Amniotic epithelial cell (primary cell): ENCODE results near the genes UNC13B, MSMP, FAM221B and RECK.

- RRBS, result no CpG with 5 or more reads among the region's 9 CpGs
These were observed 753 bp downstream of the FANCG start for GRCh38 chr9:35078975-35079402.

- RRBS, result no CpG with 5 or more reads among the region's 3 CpGs
These were observed 5.3 kb downstream of the ATOSB start for GRCh38 chr9:35110368-35110852.

- RRBS, result 7% methylated on average over 4 of the region's 12 CpGs
These were observed 674 bp downstream of the ATOSB start for GRCh38 chr9:35114775-35115600.

DNA sequence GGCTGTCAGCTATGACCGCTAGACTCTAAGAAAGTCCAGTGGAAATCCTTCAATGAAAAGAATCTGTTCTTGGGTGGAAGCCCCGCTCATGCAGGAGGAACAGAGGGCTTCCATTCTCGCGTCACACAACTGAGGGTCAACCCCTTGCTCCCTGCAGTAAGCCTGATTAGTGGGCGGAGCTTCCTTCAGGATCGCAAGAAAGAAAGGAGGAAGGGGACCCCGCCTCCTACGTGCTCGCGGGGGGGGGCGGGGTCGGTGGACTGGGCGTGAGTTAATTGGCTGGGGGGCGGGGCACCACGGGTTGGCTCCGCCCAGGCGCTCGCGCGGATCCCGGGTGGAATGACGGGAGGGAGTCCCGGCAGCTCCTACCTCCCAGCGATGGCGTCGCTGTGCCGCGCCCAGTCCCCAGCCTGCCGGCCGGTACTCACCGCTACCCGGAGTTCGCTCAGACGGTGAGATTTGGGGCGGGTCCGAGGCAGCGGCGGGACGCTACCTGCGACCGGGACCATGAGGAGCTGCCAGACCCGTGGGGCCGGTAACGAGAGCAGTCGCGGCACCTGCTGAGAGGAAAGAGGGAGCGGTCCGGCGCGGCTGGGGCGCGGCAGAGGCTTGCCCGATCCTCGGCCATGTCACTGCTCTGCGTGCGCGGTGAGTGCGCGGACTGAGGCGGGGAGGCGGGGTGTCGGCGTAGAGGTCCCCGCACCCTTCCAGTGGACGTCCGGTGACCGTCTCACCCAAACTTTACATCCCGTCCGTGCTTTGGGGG lies at the start of gene UNC13B:
TSS of gene UNC13B (plus strand) at position 352 of the 766 bp plus-strand sequence.
- RRBS, result 2% methylated on average over 23 of the region's 69 CpGs

GRCh38 chr9:35300368-35300801 lies 138.6 kb downstream of the UNC13B start:
- RRBS, result no CpG with 5 or more reads among the region's 2 CpGs

- RRBS, result no CpG with 5 or more reads among the region's 5 CpGs
These were observed 148.5 kb downstream of the UNC13B start for GRCh38 chr9:35310415-35310656.

- RRBS, result 100% methylated on average over 2 of the region's 12 CpGs
These were observed 761 bp downstream of the FAM166B start for GRCh38 chr9:35562843-35563390.

GRCh38 chr9:35607731-35608680 lies 2.9 kb downstream of the TESK1 start:
- RRBS, result no CpG with 5 or more reads among the region's 14 CpGs

GRCh38 chr9:35638841-35639069 lies 12.0 kb downstream of the SIT1 start:
- RRBS, result no CpG with 5 or more reads among the region's 6 CpGs

GRCh38 chr9:35660433-35661688 lies 2.8 kb downstream of the CCDC107 start:
- RRBS, result no CpG with 5 or more reads among the region's 16 CpGs

GRCh38 chr9:35664098-35664857 lies 717 bp downstream of the ARHGEF39 start:
- RRBS, result no CpG with 5 or more reads among the region's 10 CpGs

DNA sequence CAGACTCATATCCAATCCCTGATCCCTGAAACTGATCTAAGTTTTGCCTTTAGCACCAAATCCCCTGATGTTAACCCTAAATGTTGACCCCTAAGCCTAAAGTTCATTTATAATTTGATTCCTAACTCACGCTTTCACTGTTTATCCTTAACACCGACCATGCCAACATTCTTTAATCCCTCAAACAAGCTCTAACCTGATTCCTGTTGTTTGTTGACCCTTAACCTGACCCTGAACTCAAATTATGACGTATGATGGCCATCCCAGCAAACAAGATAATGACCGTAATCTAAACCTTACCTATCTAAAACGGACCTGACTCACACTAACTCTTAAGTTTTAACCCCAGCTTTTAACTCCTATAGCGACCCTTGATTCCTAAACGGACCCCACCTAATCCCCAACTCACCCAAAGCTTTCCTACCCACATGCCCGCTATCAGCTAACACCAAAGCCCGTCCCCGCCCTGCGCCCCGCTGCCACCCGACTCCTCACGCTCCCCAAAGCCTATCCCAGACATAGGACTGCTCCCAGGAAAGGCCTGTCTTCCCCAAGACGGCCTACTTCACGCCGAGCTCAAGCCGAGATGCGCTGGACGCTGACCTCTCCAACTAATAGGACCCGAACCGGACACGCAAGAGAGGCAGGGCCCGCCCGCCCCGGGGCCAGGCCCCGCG lies 499 bp downstream of the TLN1 start:
- RRBS, result 2% methylated on average over 3 of the region's 28 CpGs

- RRBS, result no CpG with 5 or more reads among the region's 6 CpGs
These were observed at the start of gene MSMP for GRCh38 chr9:35754114-35754720. MSMP (minus strand) TSS chr9:35754276.

DNA sequence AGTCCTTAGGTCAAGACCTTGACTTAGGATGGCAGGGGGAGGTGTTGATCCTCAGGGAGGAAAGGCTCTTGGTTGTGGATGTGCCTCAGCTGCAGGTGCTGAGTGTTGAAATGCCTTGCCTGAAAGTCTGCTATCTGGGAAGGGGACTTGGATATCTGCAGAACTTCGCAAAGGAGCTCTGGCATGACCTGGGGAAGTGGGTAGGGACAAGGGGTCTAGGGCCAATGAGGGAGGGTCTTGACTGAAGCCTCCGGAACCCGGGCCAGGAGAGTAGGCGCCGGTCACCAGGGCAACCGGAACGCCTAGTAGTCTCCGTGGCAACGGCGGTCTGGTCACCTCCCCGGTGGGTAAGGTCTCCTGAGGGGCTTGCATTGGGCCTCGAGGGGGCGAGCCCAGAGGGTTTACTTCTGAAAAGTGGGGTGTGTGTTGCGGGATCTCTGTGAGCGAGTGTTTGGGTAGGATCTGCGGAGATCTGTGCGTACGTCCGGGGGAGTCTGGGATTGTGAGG lies at the start of gene FAM221B:
TSS of gene FAM221B (minus strand) at position 243 of the 508 bp plus-strand sequence.
- RRBS, result 1% methylated on average over 6 of the region's 19 CpGs

DNA sequence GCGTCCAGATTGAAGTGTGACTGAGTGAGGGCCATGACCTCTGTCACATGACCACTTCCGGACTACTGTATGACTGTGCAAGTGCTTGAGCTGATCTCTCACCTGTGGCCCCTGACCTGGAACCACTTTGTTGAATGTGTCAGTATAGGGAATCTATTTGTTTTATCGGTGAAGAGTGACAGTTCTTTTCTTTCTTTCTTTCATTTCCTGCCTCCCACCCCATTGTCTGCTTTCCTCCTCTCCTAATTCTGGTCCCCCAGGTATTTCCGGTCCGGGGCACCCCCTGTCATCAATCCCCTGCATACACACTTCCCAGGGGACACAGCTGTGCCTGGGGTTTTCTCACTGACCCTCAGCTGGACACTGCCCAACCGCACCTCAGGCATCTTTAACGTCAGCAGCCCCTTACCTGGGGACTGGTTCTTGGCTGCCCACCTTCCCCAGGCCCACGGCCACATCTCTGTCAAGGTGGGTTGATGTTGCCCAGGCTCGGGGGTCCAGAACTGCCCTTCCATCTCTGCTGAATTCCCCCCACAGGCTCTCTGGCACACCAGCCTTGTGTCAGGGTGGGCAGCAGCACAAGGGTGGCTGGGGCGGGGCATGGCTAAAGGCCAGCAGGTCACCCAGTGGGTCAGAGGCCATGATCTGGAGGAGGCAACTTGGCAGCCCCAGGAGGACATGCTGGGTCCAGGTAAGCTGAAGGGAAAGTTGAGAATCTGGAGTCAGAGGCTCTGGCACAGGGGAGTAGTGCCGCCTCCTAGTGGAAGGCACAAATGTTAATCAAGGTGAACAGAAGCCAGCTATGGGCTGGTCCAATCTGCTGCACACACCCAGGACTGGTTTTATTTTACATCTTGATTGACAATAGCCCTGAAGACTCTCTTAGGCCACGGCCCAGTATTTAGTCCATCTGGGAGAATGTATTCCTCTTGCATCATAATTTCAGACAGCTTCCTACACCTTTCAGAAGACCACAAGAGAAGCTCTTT lies 6.0 kb downstream of the TMEM8B start:
- RRBS, result no CpG with 5 or more reads among the region's 12 CpGs

- RRBS, result no CpG with 5 or more reads among the region's 11 CpGs
These were observed 15.6 kb downstream of the TMEM8B start for GRCh38 chr9:35844347-35845216.

DNA sequence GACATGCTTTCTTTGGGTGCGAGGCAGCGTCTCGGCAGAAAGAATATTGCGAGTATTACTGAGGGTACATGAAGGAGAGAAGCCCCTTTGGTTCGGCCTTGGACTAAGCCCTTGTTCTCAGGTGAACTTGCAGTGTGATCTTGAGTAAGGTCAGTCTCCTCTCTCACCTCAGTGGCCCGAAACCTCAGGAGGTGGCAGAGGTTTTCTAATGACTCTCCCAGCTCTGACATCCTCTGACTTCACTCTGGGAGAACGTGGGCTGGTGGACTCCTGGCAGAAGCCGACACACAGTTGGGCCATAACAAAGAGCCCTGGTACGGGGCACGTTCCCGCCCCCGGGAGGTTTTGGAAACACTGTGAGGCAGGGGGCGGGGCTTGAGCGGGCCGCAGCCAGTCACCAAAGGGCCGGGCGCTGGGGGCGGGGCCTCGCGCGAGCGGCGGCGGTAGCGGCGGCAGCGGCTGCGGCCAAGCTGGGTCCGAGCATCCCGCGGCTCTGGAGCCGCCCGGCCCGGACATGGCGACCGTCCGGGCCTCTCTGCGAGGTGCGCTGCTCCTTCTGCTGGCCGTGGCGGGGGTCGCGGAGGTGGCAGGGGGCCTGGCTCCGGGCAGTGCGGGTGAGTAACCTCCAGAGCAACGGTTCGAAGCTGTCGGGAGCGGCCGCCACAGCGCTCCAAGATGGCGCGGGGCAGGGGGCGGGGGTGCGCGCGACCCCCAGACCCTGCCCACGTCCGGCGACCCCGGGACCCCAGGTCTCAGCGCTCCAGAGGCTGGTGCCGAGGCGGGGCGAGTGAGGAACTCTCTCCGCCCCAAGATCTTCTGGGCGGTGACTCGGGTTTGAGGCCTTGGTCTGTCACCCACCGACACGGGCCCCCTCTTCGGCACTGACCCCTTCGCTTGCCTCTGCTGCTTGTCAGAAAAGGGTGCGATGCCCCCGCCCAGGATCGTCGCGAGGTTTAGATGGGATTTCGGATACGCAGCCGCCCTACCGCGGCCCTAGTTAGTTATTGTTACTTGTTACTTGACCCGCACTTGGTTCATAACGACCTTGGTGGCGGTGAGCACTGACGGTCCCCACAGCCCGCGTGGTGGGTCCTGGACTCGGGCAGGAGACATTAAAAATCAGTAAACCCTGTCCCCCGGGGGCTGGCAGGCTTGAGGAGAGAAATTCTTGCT lies at the start of gene RECK:
TSS of gene RECK (plus strand) at position 429 of the 1,173 bp plus-strand sequence.
- RRBS, result 2% methylated on average over 12 of the region's 90 CpGs

GRCh38 chr9:36136921-36138020 lies 738 bp downstream of the GLIPR2 start:
- RRBS, result 11% methylated on average over 10 of the region's 48 CpGs

- RRBS, result no CpG with 5 or more reads among the region's 4 CpGs
These were observed 14.2 kb downstream of the GLIPR2 start for GRCh38 chr9:36150520-36151257.